ENCODE results near the genes S100A1 and HAX1.

DNA sequence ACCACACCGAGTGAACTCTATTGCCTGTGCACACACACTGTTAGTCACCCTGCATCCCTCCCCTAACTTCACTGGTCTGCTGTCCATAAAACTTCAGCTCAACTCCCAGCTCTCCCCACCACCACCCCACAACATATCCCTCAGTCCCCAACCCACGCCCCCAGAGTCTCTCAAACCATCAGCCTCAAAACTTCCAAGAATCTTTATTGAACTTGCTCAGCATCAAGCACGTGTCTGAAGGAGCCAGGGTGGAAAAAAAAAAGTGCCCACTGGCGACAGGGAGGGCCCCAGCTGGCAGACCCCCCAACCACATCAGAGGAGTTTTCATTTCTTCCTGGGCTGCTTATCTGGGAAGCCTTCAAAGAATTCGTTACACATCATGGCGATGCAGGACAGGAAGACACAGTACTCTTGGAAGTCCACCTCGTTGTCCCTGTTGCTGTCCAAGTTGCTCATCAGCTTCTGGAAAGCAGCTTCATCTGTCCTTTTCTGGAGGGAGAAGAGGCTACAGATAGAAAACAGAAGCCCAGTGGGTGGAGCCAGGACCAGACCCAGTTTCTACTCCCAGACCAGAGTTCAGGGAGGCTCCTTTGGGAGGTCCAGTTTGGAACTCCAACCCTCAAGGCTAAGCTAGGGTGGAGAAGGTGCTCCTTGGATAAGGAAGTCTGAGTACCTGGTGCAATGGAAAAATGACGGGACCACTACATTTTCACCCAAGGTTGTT, 2.0 kb downstream of the S100A4 start:
- PRO-cap = no peak
- RAMPAGE, long total RNA, 3 experiments = no peak in any of the 3 experiments

- PRO-cap = bidirectional peak, plus-strand start at chr1:153566782, minus-strand start at chr1:153566615
- RAMPAGE, long total RNA, 3 experiments = start-site peak on the minus strand in 1 of 3 experiments, at chr1:153566725-153566737 at its widest, 5 reads per replicate
Observed at GRCh38 chr1:153566125-153566999, 718 bp upstream of the S100A2 start.

DNA sequence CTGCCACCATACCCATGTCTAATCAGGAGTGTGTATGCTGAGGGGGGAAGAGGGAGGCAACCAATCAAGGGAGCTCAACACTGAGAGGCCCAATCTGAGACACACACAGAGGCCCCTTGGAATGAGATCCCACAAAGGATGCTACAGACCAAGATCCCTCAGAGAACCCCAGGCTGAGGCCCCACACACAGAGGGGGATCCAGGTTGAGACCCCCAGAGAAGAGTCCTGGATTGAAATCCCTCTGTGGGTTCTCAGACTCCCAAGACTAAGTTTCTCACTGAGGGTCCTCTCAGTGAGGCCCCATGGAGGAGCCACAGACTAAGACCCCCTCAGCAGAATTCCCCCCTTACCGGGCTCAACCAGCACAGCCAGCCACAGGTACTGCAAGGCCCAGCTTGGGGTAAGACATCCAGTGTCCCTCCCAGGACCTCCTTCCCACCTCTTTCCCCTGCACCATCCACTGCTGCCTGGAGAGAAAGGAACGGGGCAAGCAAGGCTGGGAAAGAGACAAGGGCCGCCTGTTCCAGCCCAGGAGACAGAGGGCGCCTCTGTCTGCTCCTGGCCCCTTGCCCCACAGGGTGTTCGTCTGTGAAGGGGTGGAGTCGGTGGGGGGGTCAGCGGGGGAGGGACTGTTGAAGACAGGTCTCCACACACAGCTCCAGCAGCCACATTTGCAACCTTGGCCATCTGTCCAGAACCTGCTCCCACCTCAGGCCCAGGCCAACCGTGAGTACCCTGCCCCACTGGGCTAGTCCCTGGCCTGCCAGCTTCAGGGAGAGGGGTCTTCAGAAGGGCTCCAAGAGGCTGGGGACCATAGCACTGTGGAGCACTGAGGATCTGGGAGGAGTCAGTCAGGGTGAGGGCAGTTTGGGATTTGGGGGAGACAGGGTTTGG, at the start of gene S100A1:
S100A1 (plus strand) TSS at position 665 of the 895 bp plus-strand sequence.
- PRO-cap = bidirectional peak, plus-strand start at position 613 of the sequence, minus-strand start at position 470 of the sequence
- RAMPAGE, long total RNA, 3 experiments = start-site peak on the plus strand in 3 of 3 experiments, centred at positions 647 to 676 of the sequence, 61 to 413 reads per replicate

DNA sequence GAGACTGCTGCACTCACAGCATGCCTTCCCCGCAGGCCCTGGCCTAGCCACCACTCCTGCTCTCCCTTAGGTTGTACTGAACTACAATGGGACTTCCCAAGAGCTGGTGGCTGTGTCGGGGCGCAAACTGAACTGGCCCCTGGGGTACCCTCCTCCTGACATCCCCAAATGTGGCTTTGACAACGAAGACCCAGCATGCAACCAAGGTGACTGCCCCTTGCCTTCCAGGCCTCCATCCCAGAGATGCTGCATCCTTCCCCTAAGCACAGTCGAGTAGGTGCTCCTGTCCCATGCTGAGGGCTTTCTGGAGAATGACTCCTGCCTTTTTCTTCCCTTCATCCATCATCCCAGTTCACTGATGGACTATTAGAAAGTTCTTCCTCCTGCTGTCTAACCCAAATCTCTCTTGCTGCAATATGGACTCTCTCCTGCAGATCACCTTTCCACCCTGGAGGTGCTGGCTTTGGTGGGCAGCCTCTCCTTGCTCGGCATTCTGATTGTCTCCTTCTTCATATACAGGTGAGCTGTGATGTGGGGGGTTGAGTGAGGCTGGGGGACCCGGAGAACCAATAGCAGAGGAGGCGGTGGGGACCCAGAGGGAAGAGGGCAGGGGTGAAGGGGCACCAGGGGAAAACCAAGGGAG, 4.9 kb downstream of the NPR1 start:
- PRO-cap = no peak
- RAMPAGE, long total RNA, 3 experiments = start-site peak on the plus strand in 2 of 3 experiments, centred at positions 299 to 467 of the sequence, 16 to 18 reads per replicate

DNA sequence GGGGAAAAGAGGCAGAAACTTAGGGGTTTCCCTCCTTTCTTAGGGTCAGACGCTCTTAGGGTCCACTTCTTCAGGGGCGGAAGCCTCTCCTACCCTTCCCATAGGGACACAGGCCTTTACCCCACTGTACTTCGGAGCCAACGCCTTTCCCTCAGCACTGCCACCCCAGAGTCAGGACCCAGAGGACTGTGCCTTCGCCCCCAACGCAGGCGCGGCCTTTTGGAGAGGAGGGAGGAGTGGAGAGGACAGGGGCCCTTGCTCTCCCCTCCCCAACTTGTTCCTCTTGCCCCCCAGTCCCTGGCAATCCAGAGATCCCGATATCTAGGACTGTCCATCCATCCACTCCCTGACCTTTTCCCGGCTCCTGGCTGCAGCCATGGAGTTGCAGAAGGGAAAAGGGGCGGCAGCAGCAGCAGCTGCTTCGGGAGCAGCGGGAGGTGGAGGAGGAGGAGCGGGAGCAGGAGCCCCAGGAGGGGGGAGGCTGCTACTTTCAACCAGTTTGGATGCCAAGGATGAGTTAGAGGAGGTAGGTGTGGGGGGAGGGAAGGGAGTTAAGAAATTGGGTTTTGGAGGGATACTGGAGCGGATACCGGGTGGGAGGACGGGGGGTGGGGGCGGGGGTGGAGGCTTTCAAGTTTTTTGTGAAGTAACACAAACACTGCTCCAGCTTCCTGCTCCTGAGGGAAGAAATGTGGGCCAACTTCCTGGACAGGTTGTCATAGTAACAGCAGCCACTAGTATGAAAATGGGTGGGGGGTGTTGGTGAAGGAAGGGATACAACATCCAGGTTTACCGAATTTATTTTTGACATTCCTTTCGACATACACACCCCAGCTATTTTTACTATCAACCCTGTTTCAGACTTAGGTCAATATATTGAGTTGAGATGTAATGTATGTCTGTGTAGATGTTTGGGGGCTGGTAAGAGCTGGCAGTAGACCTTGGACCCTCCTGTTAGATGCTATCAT, 693 bp downstream of the INTS3 start:
- PRO-cap = no peak
- RAMPAGE, long total RNA, 3 experiments = start-site peak on the plus strand in 3 of 3 experiments, centred at positions 252 to 358 of the sequence, 16 to 67 reads per replicate

GRCh38 chr1:153774093-153774521, 1.1 kb upstream of the SLC27A3 start:
- PRO-cap = no peak
- RAMPAGE, long total RNA, 3 experiments = no peak in any of the 3 experiments

GRCh38 chr1:153806739-153807466, 31.7 kb downstream of the SLC27A3 start:
- PRO-cap = no peak
- RAMPAGE, long total RNA, 3 experiments = no peak in any of the 3 experiments

DNA sequence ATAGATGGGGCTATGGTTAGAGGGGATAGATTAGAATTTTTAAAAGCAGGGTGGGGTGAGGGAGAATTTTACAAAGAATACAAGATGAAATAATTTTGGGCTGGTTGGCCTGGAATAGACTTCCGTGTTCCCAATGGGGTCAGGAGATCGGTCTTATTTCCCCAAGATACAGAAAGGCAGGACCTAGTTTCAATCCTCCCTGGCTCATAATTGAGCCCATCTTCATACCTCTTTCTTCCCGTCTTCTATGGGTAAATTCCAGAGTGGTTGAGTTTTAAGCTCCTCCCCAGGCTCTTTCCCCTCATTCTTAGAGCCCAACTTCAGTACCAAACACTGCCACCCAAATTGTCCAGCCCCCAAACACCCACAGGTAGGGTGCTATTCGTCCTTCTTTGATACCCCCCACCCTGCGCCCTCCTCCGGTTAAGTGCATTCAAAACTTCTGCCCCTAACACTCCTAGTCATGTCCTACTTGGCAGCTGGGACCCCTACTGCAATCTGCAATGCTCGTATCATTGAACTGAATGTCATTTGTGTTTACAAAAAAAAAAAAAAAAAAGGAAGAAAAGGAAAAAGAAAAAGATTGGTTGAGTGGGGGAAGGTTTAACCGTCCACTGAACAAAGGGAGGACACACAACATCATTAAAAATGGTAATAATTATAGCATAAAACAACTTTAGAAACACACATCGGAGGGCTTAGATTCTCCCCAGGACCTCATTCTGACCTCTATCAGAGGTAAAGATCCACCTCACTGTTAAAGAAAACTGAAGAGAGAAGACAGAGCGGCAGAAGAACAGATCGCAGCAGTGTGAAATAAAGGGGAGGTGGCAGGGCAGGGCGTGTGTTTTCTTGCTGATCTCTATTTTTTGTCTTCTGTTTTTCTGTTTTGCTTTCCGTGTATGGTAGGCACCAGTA, 34.2 kb downstream of the SLC27A3 start:
- PRO-cap = no peak
- RAMPAGE, long total RNA, 3 experiments = no peak in any of the 3 experiments

DNA sequence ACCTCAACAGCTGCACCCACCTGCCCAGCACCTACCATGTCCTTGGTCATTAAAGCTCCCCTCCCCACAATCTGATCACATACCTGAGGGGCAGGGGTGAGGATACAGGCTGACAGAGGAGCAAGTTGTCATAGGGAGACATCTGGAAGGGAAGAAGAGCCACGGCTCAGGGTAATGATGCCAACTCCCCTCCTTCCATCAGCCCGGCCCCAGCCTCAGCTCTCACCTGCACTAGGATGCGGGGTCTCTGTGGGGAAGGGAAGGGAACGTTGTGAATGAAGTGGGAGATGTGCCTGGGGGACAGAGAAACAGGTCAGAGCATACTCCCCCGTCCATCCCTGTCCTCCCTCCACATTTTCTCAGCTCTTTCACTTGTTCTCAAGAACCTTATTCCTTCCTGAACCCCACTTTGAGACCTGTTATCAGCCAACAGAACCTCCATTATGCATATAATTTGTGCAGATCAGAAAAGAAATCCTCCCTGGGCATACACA, 5.3 kb downstream of the DENND4B start:
- PRO-cap = no peak
- RAMPAGE, long total RNA, 3 experiments = no peak in any of the 3 experiments

GRCh38 chr1:153953814-153954419, 4.5 kb downstream of the CRTC2 start:
- PRO-cap = no peak
- RAMPAGE, long total RNA, 3 experiments = no peak in any of the 3 experiments

- PRO-cap = no peak
- RAMPAGE, long total RNA, 3 experiments = no peak in any of the 3 experiments
Observed at GRCh38 chr1:153959665-153960017, 1.2 kb upstream of the CRTC2 start.

DNA sequence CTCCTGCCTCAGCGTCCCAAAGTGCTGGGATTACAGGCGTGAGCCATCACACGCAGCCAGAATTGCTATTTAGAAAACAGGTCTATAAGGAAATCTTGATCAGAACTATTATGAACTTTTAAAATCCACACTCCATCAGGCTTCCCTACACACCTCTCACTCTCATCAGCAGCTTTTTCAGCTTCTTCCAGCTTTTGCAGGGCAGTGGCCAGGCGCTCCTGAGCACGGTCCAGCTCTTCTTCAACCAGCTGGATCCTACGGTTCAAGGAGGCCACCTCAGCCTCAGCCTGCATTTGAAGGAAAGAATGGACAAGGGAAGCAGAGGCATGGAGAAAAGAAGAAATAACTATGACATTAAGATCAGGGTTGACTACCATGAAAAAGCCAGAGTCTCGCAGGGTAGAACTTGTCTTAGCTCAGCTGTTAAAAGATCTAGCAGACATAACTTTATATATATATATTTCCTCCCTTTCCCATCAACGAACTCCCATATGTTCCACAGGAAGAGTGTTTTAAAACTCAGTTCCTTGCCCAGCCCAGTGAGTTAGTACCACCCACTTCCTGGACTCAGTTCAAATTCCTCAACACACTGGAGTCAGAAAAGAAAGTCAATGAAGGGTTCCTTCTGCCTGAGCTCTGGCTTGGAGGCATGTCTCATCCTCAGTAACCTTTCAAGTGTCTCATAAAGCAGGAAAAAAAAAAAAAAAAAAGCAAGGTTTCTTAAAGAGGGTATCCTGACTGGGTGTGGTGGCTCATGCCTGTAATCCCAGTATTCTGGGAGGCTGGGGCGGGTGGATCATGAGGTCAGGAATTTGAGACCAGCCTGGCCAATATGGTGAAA, 15.7 kb downstream of the TPM3 start:
- PRO-cap = no peak
- RAMPAGE, long total RNA, 3 experiments = no peak in any of the 3 experiments

DNA sequence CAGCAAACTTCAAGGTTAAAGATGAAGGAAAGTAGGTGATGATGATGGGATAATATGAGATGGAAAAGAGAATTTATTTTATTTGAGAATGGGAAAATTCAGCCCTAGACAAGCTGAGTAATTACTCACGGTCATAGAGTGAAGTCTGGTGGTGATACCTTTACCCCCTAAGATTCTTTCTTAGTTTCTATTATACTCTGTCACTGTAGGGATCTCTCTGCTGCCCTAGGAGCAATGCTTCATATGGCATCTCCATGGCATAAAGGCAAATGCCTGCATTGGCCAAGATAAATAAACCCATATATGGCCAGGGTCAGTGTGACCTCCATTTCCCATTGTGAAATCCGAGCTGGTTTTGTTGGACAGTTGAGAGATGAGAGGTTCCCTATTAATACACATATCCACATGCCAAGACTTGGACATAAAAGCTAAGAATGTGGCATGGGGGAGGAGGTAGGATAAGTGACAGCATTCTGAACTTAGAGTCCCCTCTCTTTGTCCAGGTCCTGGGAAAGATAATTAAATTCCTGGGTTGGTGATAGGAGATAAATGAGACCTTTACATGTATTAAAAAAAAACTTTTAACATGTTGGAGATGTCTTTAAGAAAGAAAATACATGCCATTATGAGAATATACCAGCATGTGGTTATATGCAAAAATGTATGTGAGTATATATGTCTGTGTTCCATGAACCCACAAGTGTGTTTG, 1.3 kb downstream of the TPM3 start:
- PRO-cap = no peak
- RAMPAGE, long total RNA, 3 experiments = no peak in any of the 3 experiments

- PRO-cap = unidirectional peak, plus-strand start at chr1:154221343; unidirectional peak, minus-strand start at chr1:154221462
- RAMPAGE, long total RNA, 3 experiments = start-site peak on the plus strand in 3 of 3 experiments, at chr1:154221102-154221394 at its widest, 15 to 26 reads per replicate
Observed at GRCh38 chr1:154221015-154222244, 675 bp downstream of the UBAP2L start.

GRCh38 chr1:154272124-154272848, at the start of gene HAX1:
TSS of gene HAX1 (plus strand) at chr1:154272629.
- PRO-cap = bidirectional peak, plus-strand start at chr1:154272641, minus-strand start at chr1:154272491
- RAMPAGE, long total RNA, 3 experiments = start-site peak on the plus strand in 3 of 3 experiments, at chr1:154272624-154272672 at its widest, 77 to 363 reads per replicate

DNA sequence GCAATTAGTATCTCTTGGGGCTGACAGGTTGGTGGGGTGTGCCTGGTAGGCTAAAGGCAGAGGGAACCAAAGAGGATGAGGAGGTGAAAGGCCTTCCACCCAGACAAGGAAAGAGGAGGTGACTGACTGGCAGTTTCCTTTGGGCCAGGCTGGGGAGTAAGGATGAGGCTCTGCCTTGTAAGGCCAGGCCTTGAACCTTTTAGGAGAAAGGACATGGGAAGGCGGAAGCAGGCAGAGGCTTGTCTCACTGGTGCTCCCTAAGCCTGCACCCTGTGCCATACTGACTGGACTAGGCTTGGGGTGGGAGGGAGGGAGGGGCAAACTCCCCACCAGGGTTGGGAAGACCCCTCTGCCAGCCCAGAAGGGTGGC, 1.8 kb downstream of the ATP8B2 start:
- PRO-cap = no peak
- RAMPAGE, long total RNA, 3 experiments = no peak in any of the 3 experiments

- PRO-cap = no peak
- RAMPAGE, long total RNA, 3 experiments = no peak in any of the 3 experiments
Observed at GRCh38 chr1:154330204-154330581, 4.9 kb downstream of the ATP8B2 start.

- PRO-cap = no peak
- RAMPAGE, long total RNA, 3 experiments = no peak in any of the 3 experiments
Observed at GRCh38 chr1:154360153-154360495, 34.8 kb downstream of the ATP8B2 start.

- PRO-cap = no peak
- RAMPAGE, long total RNA, 3 experiments = no peak in any of the 3 experiments
Observed at GRCh38 chr1:154467464-154468151, 34.4 kb upstream of the TDRD10 start.

DNA sequence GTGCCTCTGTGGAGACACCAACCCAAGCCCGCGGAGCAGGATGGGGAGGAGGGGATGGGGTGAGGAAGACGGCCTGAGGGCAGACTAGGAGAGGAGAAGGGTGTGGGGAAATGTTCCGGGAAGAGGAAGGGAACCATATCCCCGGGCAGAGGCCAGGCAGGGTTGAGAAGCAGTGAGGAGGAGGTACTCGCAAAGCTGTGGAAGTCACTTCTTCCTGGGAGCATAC, 17.5 kb upstream of the SHE start:
- PRO-cap = no peak
- RAMPAGE, long total RNA, 3 experiments = no peak in any of the 3 experiments